M059J (cell line): ENCODE measurements around the gene PSMG2.

DNA sequence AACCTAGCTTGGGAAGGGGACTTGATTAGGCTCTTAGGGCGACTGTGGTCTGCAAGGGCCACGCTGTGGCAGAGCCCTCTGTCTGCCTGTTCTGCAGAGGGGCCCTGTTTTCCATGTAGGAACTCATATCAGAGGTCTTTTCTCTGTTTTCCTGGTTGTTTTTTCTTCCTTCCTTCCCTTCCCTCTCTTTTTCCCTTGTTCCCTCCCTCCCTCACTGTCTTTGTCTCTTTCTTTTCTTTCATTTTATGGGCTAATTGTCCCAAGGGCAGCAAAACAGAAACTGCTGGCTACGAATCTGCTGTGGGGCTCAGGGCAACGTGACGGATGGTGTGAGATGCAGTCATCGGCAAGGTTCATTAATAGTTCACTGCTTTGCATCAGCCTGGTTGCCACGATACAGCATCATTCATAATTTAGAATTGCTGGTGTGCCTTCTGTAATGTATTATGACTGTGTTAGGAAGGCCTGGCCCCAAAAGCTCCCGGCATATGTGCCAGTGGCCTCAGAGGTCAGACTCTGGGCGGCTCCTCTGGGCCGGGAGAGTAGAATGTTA is 134.6 kb downstream of the NAPG start:
- RAMPAGE, long total RNA, result no peak

- RAMPAGE, long total RNA, result no peak
Measured at GRCh38 chr18:11005395-11006104, 143.8 kb downstream of the PIEZO2 start.

- RAMPAGE, long total RNA, result no peak
Measured at GRCh38 chr18:11175316-11175573, 25.9 kb upstream of the PIEZO2 start.

DNA sequence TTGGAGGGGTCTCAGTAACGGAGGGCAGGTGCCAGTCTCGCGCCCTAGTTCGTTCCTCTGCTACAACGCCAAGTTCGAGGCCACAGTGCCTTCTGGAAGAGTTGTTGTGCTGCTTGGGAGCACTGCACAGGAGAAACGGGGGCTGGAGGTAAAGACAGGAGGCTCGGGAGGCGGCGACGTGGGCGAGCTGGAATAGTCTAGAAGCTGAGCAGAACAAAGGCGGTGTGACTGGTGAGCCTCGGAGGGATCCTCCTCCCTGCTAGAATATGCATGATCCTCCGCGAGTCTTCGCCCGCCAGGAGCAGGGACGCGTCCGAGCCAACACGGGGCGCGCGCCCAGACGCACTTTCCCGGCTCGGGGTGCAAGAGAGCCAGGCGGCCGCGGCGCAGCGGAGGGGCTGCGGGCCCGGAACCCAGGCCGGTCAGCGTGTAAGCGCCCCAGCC is 62.2 kb downstream of the GNAL start:
- RAMPAGE, long total RNA, result no peak

- RAMPAGE, long total RNA, result no peak
Measured at GRCh38 chr18:11751722-11753157, 63.2 kb downstream of the GNAL start.

GRCh38 chr18:11976684-11977166 is 4.6 kb upstream of the IMPA2 start:
- RAMPAGE, long total RNA, result no peak

- RAMPAGE, long total RNA, result no peak
Measured at GRCh38 chr18:11989149-11989696, 7.9 kb downstream of the IMPA2 start.

DNA sequence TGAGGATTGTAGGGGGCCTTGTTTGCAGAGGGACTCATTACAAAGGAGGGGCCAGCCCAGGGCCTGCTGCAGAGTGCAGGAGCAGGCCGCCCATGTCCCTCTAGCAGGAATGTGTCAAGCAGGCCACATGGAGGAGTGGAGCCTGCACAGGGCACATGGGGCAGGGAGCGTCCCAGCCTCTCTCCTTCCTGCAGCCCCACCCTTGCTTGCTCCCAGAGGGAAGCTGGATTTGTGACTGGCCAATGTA is 27.5 kb downstream of the IMPA2 start:
- RAMPAGE, long total RNA, result no peak

GRCh38 chr18:12012598-12013121 is 31.4 kb downstream of the IMPA2 start:
- RAMPAGE, long total RNA, result no peak

GRCh38 chr18:12014734-12015629 is 33.7 kb downstream of the IMPA2 start:
- RAMPAGE, long total RNA, result no peak

DNA sequence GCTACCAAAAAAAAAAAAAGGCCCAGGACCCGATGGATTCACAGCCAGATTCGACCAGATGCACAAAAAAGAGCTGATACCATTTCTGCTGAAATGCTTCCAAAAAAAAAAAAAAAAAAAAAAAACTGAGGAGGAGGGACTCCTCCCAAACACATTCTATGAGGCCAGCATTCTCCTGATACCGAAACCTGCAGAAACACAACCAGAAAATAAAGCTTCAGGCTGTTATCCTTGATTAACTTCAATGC is 58.4 kb downstream of the ANKRD62 start:
- RAMPAGE, long total RNA, result no peak

DNA sequence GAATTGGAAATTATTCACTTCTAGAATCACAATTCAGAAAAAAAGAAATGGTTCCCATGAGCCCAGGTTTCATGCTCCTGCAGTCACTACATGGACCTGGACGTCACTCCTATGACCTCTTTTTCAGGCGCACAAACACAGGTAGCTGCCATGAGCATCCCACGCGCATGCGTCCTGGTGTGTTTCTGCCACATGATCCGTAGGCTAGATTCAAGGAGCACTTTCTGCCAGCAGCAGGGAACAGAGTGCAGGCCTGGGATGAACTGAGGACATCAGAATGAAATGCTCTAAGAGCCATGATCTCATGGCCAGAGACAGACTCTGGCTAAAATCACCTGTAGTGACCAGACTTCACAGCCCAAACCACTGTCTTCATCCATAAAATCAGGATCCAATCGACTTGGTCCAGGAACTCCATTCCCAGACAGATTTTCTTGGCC is 26.0 kb downstream of the CIDEA start:
- RAMPAGE, long total RNA, result no peak

DNA sequence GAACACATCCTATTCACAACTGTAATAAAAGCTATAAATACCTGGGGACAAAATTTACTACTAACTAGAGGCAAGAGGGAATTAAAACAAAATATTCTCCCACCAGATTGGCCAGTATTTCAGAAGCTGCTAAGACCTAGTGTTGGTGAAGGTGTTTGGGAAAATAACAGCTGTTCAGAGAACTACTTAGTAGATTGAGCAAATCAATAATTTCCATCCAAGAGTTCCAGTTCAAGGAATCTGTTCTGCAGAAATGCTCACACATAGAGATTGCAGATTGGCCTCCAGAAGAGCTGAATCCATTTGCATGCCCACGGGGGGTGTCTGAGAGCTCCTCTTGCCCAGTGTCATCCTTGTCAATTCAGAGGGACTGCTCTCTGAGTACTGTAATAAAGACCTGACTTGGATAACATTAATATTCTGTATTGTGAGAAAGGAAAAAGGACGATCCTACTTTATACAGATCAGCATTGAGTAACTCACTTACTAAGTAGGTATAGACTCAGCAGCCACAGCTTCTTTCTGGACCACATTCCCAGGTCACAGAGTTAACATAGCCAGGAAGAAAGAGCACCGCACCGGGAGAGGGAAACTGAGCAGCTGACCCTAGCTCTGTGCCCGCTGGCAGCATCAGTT is 5.6 kb downstream of the TUBB6 start:
- RAMPAGE, long total RNA, result no peak

GRCh38 chr18:12324992-12325515 is 17.0 kb downstream of the TUBB6 start:
- RAMPAGE, long total RNA, result no peak

DNA sequence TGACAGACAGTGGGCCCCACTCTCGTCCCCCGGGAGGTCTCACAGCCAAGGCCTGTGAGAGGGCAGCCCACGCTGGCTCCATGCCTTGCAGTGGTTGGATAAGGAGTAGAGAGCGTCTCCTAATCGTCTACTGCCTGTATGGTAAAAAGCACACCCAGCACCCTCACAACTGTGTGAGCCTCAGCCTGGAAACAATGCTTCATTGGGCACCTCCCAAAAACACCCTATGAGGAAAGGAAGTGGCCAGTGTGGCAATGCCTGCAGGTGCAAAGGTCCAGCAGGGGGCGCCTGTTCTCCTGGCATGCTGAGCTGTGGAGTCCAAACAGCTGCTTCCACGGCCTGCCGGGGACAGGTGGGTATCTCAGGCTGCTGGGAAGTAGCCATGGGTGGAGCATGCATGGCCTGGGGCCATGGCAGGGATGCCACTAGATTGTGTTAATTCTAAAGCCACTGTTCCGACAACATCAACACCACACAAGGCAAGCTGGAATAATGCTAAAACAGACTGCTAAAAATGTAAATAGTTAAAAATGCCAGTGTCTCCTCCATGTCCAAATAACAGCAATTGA is 19.9 kb downstream of the TUBB6 start:
- RAMPAGE, long total RNA, result no peak

DNA sequence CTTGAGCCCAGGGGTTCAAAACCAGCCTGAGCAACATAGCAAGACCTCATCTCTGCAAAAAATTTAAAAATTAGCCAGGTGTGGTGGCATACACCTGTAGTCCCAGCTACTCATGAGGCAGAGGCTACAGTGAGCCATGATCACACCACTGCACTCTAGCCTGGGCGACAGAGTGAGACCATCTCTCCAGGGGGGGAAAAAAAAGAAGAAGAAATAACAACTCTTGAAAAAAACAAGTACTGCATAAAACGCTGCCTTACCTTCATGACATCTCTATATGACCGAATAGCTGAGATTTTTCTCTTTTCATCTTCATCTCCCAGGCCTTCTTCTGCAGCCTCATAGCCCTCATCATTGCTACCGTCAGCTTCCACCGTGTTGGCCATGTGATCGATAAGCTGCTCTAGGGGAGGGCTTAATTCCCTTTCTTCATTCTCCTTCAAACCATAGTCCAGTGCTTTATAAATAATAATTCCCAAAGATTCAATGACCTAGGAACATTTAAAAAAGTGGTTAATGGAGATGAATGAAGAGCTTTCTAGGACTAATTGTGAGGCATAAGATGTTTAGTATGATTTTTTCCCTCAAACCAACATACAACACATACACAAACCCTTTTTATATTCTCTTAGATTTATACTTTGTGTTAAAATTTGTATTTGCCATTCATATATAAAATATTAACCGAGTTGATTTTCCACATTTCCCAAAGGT is 111.3 kb downstream of the SPIRE1 start:
- RAMPAGE, long total RNA, result no peak

DNA sequence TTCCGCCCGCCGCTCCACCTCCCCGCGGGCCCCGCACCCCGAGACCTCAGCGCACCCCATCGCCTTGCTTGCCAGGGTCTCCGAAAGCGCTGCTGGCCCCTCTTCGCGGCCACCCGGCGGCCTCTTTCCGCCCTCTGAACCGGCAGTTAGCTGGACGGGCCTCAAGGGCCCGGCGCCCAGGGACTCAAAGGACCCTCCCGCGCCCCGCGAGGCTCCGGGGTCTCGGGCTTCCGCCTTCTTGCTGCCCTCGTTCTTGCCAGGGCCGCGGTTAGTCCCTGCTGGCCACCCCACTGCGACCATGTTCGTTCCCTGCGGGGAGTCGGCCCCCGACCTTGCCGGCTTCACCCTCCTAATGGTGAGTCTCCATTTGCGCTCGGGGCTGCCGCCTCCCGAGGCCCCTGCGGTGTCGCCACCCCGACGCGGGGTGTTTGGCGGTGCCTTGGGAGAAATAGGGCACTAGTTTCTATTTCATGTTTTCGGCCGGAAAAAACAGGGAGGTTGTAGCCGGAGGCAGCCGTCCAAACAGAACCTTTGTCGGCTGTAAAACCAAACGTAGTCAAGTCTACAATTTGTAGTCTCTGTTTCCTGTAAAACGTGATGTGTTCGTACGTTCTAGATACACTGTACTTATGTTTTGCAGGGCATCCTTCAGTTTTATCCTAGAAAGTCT is at the start of gene PSMG2:
TSS of gene PSMG2 (plus strand) at position 233 of the 670 bp plus-strand sequence.
- RAMPAGE, long total RNA, result start-site peak on the plus strand centred at position 218 of the sequence, 37 bp wide, 132 and 34 reads in 2 replicates

DNA sequence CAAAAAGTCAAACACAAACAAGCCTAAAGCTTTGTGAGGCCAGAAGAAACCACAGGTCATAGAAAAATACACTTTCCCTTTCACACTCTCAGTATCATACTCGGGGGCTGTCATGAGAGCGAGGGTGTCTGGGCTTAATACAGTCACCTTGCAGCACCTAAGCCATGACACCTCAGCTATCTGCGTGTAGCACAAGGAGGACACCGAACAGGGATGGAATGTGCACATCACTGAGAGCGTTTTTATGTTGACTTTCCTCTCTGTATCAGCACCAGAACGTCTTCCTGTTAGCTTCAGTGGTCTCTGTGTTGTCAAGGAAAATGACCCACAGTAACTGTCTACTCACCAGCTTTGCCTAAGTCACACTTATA is 26.5 kb upstream of the SEH1L start:
- RAMPAGE, long total RNA, result no peak

DNA sequence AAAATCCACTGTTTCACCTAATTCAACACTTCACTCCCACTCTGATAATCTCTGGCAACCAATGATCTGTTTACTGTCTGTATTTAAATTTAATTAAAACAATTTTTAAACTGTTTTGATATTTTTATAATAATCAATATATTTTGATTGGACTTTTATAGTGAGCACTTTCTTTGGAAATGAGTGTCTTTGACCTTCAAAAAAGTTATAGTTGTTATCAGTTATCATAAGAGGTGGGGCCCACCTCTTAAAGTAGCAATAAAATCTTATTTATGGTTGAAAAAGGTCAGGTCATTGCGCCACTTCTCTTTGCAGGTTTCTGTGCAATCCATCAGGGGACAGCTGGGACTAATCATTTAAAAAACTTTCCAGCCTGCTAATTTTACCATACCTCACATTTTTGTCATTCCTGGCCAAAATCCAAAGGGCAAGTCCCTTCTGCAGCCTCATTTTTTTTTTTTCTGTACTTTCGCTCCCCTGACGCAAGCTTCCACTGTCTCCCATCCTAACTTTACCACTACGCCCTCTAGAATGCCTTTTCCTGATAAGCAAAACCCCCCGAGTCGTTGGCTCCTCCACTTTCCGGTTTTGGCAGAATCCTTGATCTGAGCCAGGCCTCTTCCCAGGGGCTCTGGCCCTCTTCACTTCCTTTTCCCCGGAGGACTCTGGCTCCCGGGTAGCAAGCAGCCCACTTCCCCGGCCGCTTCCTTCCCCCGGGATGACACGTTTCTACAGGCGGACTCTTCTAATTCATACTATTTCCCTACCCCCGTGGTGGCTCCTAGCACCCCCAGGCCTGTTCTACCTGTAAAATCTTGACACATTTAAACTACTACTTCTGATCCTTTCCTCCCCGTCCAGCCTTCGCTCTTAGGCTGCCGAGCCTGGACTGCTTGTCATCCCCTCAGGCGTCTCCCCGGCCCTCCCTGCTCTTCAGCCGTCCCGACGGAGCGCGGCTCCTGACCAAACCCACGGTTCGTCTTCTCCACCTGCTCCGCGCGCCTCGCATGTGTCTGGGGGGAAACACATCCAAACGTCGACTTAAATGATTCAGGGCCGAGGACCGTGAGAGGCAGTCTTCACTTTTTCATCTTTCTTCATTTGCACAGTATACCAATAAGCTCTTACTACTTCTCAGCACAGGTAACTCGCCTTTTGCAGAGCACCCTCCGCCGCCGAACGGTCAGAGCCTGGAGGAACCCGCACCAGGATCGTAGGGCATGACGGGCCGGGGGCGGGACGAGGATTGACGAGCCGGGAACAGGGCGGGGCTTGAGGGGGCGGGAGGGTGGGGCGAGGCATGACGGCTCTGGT is 870 bp upstream of the SEH1L start:
- RAMPAGE, long total RNA, result no peak

GRCh38 chr18:12993466-12994756 is 2.7 kb downstream of the CEP192 start:
- RAMPAGE, long total RNA, result no peak